BJ (cell line): ENCODE measurements around a stretch of chr18.

DNA sequence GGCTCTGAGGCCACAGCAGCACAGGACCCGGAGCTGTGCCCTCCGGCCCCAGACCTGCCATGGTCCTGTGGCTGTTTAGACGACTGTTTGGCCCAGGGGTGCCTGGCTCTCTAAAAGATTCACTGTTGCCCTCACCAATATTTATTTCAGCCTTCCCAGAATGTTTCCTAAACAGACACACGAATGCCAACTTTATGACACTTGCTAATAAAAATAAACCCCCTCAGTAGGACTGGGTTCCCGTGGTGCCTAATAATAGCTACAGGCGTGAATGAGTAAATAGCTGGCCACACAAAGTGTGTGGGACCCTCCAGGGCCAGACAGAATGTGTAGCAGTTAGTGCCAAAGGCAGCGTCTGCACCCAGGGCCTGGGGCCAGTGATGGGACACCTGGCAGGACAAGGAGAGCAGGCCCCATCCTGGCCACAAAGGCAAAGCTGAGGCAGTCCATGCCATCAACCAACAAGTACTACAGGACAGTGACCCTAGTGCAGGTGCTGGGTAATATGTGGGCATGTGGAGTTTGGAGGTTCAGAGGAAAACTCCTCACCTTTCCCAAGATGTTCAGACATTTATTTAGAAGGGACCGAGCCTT is 11.7 kb upstream of the ST8SIA5 start:
- CAGE, long polyA plus RNA = no peak
- RRBS = no CpG with 5 or more reads among the region's 8 CpGs

DNA sequence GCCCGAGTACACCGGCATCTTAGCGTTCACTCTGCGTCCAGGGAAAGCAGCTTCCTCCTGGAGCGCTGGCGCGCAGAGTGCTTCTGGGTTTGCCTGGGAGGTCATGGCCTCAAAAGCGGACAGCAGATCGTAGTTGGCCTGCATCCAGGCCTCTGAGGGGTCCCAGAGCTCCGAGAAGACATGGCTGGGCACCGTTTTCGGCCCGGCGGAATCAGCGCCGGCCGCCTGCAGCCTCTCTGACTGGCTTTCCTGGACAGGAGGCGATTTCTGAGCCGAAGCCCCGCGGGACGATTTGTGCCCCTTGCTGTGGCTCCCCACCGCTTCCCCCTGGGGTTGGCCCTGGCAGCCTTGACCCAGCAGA is 12.5 kb downstream of the ELOA2 start:
- CAGE, long polyA plus RNA = no peak
- RRBS = no CpG with 5 or more reads among the region's 23 CpGs

GRCh38 chr18:47098724-47099349 is 51.5 kb downstream of the HDHD2 start:
- CAGE, long polyA plus RNA = no peak
- RRBS = no CpG with 5 or more reads among the region's 6 CpGs

DNA sequence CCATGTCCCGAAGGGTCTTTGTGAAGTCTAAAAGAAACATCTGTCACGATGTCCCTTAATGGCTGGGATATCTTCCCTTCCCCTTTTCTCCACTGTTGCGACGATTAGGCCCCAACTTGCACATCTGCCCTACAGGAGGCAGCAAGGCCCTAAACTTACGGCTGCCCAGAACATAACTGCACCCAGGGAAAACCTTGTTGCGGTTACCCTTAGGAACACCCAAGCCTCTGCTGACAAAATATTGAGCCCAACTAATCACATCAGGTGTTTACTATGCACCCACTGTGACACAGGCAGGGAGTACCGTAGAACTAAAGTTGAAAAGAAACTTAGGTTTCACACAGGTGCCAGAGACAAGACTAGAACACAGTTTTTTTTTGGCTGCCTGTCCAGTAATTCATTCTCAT is 1.3 kb upstream of the SMAD2 start:
- CAGE, long polyA plus RNA = no peak
- RRBS = no CpG with 5 or more reads among the region's 7 CpGs

DNA sequence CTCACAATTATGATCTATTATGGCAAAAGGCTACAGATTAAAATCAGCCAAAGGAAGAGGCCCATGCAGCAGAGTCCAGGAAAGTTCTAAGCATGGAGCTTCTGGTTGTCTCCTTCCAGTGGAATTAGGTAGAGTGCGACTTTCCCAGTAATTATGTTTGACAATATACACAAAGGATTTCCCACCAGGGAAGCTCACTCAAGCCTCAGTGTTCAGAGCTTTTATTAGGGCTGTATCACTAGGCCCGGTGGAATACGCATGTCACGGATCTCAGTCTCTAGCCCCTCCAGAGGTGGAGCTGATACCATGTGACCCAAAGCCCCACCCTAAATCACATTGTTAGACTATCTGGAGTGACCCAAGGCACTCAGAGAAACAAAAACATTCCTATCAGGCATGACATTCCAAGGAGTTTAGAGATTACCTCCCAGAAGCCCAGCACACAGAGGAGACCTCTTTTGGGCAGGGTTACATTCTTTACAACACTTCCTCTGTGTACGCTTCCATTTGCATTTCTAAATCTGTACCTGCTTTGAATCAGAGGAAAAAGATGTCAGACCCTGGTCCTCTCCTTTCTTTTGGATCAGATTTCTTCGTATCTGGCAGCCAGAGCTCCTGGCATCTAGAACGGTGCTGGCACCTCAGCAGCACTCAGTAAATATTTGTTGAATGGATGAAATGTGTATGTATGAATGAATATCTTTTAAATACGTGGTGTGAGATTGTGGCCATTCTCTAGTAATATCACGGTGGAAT is 37.6 kb upstream of the SMAD2 start:
- CAGE, long polyA plus RNA = no peak
- RRBS = no CpG with 5 or more reads among the region's 9 CpGs

GRCh38 chr18:48007577-48008910 is 77.6 kb upstream of the SMAD2 start:
- CAGE, long polyA plus RNA = no peak
- RRBS = 2% methylated on average over 39 of the region's 82 CpGs

DNA sequence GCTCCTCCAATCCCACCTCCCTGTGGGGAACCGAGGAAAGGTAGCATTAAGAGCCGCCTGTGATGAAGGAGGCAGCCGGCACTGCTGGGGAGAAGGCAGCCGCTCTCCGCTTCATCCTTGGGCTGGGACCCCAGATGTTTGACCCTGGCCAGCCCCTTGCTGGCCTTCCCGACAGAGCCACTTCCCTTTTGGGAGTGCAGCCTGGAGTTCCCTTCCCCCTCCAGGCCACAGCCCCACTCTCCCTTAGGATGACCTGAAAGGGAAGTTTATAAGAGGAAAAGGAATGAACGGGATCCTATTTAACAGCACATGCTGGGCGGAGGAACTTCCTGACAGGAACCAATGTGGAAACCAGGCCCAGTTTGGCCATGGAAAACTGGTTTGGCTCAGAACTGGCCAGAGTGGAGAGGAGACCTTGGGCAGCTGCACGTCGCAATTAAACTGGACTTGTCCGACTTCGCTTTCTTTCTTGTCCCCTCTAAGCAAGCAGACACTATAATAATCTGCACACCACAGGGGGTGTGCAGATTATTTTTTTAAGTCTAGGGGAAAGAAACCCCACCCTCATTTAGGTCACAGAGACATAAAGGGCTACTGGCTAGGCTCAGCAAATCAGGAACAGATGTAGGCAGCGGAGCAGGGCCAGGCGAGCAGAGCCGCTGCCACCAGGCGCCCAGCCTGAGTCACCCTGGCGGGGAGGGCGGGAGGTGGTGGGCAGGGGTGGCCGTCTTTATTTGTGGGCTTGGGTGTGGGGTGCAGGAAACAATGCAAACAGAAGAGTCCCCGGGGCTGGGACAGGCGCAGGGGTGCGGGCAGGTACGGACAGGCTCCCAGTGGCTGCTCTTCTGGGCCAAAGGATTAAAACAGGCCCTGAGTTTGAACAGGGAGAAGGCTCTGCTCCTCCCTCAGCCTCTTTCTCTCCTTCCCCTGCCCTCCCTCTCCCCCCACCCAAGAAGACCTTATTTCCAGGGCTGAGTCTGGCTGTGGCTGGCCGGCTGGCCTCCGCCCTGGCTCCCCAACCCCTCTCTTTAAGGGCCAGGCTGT is 142.6 kb upstream of the SMAD2 start:
- CAGE, long polyA plus RNA = no peak
- RRBS = no CpG with 5 or more reads among the region's 25 CpGs

DNA sequence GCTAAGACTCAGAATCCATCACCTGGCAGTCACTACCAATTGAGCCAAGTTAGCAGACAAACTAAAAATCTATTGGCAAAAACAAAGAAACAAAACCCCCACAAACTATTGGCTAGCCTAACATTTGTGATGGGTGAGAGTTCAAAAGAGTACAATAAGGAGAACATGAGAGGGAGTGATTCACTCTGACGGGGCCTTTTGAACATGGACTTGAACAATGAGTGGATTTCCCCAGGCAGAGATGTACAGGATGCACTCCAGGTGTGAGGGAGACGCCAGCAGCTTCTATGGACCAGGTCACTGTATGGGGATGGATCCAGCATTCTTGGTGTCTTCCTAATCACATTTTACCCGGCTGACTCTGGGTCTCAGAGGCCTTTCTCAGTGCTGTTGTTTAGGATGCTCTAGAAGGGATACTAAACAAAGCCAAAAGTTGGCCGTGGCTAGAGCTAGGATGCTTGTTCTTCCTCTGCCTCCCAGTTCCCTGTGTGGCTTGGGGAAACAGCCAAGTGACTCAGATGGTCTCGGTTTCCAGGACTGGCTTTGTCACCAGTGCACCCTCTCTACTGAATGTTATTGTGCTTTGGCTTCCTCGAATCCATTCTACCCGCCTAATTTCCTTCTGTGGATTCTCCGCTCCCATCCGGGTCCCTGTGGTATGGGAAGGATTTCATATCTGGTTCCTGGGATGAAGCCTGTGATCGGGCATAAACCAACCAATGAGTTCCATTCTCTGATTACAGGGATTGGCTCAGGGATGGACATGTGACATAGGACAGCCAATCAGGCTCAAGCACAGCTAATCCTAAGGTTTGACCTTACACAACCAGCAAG is 167.7 kb upstream of the SMAD2 start:
- CAGE, long polyA plus RNA = no peak
- RRBS = no CpG with 5 or more reads among the region's 10 CpGs

DNA sequence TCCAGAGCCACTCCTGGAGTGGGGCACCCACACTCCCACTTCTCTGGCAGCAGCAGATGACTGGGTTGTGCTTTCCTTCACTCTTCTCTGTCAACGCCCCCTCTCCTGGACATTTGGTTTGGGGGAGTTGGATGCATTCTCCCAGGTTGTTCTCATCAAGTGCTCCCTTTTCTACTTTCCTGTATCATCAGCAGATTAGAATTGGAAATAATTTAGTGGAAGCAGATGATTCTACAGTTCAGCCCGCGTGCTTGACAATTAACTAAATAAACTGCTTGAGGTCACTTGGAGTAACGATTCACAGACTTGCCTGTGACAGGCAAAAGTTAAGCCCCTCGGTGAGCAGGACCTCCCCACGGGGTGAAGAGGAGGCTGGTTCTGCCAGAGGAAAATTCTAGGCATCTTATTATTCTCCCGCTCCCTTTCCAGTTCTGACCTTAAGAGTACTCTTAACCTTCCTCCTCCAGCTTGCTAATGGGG is 169.6 kb upstream of the SMAD2 start:
- CAGE, long polyA plus RNA = no peak
- RRBS = no CpG with 5 or more reads among the region's 7 CpGs

- CAGE, long polyA plus RNA = no peak
- RRBS = no CpG with 5 or more reads among the region's 15 CpGs
Observed at GRCh38 chr18:48580632-48581248, 41.9 kb downstream of the CTIF start.

- CAGE, long polyA plus RNA = no peak
- RRBS = no CpG with 5 or more reads among the region's 27 CpGs
Observed at GRCh38 chr18:48680385-48681577, 141.9 kb downstream of the CTIF start.

DNA sequence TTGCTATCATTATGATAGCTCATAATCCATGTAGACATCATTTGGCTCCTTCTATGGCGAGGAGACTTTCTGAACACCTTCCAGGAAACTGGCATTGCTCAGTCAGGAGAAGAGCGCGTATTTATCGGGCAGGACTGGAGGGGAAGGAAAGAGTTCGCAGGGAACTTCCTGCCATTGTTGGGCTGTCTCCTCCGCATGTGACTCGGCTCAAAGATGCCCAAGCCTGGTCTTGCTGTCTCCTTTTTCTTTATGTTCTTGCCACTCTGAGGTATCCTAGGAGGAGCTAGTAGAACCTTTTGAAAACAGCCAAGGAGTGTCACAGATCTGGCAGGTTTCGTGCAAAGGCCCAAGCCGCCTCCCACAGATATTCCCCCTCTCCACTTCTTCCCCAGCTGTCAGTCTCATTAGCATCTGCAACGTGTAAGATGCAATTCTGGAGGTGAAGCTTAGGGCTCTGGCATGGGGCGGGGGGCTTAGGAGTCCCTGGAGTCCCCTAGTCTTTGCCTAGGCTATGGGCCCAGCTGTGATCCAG is 157.0 kb downstream of the CTIF start:
- CAGE, long polyA plus RNA = no peak
- RRBS = no CpG with 5 or more reads among the region's 11 CpGs

- CAGE, long polyA plus RNA = no peak
- RRBS = no CpG with 5 or more reads among the region's 14 CpGs
Observed at GRCh38 chr18:48715698-48716675, 177.2 kb downstream of the CTIF start.

GRCh38 chr18:48789853-48791312 is 160.4 kb downstream of the SMAD7 start:
- CAGE, long polyA plus RNA = no peak
- RRBS = 95% methylated on average over 3 of the region's 25 CpGs

DNA sequence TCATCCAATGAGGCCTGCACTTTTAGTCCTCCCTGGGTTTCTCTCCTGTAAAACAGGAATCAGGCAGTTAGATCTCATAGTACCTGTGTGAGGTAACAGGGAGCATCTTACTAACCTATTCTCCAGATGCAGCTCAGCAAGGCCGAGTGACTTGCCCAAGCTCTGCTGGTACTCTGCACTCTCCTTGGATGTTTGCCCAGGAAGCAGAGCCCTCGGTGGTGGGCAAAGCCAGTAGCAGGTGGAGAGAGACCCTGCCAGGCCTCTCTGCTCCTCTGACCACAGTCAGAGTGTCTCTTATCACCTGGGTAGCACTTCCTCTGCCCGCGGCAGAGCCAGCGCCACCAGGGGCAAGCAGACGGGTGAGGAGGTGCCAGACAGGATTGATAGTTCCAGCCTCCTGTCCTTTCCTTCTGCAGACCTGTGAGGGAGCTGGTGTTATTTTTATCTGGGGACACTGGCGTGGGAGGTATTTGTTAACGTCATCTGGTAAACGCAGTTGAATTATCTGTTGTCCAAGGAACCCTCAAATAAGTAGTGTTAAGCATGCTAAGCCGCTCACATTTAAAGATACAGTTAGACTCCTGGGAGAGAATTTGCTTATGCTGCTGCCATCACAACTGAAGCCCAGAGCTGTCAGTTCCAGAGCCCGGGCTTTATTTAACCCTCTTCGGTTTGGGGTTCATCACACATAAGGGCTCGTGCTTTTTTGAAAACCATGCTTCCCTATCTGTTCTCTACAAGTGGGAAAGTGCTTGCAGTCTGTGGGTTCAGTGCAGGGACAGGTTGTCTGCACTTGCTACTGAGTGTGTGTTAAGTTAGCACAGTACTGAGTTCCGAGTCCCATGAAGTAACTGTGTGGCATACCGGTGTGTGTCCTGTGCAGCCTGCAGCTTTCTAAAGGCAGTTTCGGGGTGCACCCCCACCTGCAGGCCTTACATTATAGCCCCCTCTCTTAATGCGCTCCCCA is 152.8 kb downstream of the SMAD7 start:
- CAGE, long polyA plus RNA = no peak
- RRBS = no CpG with 5 or more reads among the region's 17 CpGs

DNA sequence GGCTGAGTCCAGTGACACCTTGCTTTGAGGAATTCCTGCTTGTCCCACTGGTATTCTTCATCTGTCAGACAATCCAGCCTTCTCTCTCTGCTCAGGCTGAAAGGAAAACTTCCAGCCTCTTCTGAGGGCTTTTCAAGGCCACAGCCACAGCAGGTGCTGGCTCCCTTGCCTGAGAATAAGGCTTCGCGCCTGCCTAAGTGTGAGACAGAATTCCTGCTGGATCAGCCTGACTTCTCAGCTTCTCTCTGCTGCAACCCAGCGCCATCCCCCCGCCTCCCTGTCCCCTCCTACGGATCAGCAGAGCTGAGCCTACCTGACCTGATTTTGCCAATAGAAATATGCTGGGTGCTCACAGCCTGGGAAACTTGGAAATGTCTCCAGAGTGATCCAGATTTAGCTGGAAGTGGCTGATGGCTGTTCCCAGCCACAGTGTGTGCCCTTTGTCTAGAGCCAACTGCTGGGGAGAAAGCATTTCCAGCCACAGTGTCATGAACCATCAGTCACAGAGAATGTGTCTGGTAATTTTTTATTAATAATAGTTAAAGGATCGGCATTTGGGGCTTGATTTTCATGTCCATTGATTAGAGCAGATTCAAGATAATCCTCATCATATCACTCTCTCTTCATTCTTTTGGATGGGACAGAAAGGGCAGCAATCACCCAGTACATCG is 147.8 kb downstream of the SMAD7 start:
- CAGE, long polyA plus RNA = no peak
- RRBS = no CpG with 5 or more reads among the region's 7 CpGs

DNA sequence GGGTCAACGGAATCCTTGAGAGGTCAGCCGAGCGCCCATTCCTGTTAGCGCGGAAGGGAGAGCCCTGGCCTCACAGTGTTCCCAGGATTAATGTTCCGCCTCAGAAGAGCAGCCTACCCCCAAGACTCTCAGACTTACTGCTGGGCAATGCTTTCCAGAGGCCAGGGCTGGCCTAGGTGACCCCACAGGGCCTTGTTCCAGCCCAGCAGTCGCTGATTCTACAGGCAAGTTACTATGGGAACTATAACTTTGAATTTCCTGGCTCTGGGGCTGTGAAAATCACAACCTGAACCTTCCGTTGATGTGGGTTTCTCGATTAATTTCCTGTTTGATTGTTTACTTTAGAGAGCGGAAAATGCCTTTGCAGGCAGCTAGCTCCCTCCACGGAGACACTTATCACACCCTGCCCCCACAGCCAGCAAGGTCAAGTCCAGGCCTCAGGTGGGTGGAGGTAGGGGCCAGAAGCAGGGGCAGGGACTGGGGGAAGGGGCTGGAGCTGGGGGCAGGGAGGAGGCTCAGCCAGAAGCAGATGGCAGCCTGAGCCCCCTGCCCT is 108.2 kb downstream of the SMAD7 start:
- CAGE, long polyA plus RNA = no peak
- RRBS = no CpG with 5 or more reads among the region's 11 CpGs

- CAGE, long polyA plus RNA = no peak
- RRBS = no CpG with 5 or more reads among the region's 10 CpGs
Observed at GRCh38 chr18:48878264-48878791, 72.4 kb downstream of the SMAD7 start.

DNA sequence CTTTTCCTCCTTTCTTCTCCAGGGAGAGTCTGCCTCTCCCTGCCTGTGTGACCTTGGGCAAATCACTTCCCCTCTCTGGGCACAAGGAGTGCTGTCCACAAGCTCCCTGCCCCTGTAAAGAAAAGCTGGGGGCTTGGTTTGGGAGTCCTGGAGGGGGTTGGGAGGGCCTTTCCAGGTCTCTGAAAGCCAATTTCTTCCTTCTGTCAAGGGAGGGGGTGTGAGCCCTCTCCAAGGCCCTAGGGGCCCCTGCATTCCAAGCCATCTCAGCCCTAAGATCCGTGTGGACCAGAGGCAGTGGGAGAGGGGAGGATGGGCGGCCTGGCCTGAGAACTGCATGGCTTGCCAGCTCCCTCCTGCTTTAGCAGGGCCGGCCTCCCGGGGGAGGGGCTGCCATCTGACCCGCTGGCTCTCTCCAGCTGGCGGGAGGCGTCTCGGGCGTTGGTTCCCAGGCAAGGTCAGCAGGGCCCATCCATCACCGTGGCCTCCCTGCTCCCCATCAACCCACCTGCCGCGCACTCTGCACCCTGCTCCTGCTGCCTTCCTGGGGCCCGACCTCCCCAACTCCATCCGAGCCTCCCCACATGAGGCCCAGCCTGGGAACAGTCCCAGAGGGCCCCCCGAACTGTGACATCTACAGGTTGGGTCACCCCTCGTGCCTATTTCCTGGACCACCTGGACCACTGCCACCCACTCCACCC is 61.4 kb downstream of the SMAD7 start:
- CAGE, long polyA plus RNA = no peak
- RRBS = no CpG with 5 or more reads among the region's 16 CpGs

- CAGE, long polyA plus RNA = no peak
- RRBS = no CpG with 5 or more reads among the region's 11 CpGs
Observed at GRCh38 chr18:48902975-48903831, 47.6 kb downstream of the SMAD7 start.